ENCODE measurements around a stretch of chr4.

- PRO-cap = no peak
Observed at GRCh38 chr4:20589266-20589753, 110.9 kb upstream of the PACRGL start.

DNA sequence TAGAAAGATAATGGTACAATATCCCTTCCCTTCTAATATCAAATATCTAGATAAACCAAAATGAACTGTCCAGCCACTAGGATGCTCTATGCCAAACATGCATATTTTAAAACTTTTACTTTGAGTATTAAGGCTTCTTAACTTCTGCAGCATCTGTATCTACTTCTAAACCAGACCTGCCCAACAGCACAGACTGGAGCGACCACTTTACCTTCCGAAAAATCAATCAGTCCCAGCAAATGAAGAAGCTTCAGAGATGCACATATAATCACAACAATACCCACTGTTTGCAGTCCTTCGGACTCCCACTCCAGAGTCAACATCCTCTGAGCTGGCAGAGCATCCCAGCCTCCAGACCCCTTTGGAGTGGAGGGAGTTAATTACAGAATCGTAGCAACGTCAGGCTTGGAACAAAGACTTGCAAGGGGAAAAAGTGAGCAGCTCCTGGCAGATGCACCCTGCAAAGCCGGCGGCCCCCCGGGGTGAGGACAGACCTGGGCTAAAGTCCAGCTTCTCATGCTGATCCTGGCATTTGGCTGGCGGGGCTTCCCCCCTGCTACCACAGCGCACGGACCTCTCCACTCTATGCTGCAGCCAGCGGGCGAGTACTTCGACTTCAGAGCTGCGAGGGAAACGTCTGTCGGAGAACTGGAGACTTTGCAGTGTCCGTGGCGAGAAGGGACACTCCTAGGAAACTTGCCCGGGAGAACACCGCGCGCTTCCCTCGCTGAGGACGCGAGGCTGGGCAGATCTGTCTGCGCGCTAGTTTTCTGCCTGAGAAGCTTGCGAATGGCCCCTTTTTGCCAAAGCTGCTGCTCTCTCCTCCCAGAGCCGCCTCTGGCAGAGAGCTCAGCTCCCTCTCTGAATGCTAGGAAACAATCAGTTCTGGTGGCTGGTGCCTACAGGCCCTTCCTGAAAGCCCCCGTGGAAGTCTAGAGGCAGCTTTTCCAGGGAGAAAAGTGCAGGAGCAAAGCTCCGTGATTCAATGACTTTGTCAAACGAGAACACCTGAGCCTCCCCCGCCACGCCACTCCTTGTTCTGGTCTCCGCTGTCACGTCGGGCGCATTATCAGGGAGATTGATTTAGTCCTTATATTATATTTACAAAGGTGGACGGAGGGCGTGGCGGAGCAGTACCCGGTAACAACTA lies 283.7 kb downstream of the PACRGL start:
- PRO-cap = bidirectional peak, plus-strand start at position 619 of the sequence, minus-strand start at position 310 of the sequence

GRCh38 chr4:21089918-21090614 lies 389.8 kb downstream of the PACRGL start:
- PRO-cap = no peak

- PRO-cap = no peak
Observed at GRCh38 chr4:21121956-21122395, 421.7 kb downstream of the PACRGL start.

DNA sequence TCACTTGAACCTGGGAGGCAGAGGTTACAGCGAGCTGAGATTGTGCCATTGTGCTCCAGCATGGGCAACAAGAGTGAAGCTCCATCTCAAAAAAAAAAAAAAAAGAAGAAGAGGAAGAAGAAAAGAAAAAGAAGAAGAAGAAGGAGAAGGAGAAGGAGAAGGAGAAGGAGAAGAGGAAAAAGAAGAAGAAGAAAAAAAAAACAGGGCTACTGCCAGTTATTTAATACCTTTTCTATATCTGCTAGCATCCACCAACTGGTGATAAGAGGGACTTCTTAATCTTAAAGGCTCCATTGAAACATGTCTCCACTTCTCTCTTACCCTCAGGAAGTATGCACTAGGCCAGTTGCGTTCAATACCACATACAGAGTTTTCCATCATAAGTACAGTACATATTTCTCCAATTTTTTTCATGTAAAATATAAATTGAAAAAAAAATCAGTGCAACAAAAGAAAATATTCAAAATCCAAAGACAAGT lies 228.7 kb downstream of the KCNIP4 start:
- PRO-cap = no peak

- PRO-cap = no peak
Observed at GRCh38 chr4:22237852-22238635, 277.8 kb downstream of the ADGRA3 start.

DNA sequence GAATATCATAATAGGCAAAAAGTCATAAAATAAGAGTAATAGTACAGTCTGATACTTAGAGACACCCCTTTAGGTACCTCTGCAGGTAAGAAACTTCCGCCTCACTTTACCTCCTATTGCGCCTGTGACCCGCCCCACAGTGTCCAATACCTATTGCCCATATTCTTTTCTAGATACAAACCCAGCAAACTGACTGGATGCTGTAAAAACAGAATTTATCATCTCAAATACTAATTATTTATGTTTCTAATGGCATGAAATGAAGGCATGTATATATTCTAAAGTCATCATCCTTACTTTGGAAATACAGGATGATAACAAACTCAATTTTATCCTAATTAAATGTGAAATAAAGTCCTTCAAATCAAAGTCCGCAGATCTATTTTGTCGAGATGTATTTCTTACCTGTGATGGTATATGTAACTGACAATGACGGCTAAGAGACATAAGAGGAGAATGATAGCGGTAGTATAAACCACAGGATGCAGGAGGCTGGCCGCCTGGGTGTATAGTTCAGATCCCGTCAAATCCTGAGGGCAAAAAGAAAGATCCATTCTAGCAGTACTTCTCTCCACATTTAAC lies 113.5 kb downstream of the ADGRA3 start:
- PRO-cap = no peak

DNA sequence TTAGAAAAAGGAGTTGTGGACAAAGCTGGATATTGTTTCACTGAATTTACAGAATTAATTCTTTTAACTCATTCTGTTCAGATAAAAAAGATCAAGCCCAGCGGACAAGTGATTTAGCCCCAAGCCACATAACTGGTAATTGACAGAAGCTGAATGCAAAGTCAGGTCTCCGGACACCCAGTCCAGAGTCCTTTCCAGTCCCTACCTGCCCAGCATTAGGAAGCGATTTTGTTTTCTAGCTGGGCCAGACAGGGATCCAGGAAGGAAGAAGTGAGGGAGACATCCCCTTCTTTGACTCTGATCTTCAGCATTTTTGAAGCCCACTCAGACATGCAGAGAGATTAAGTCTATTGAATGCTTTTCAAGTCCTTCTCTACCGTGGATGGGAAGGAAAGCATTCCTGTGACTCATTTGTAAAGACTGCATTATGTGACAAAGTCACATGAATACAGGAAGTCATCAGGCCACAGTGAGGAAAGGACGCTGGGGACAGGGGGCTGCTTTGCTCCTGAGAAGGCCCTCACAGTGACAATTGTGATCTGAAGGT lies 109.3 kb upstream of the ADGRA3 start:
- PRO-cap = no peak

DNA sequence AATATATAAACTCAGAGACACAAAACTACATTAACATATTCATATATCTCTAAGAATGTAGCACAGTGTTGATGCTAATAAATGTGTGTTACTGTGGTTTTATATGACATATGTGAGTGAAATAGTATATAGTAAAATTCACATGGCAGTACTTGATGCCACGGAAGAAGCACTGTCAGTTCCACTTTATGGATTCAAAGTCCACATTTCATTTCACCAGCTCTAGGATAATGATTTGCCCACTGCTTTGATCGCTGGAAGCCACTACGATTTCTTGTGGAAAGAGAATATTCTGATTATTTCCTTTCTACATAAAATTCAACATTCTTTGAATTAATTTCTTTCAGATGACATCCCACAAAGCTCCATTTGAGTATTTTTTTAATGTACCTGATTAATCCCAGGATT lies 358.1 kb upstream of the ADGRA3 start:
- PRO-cap = no peak

DNA sequence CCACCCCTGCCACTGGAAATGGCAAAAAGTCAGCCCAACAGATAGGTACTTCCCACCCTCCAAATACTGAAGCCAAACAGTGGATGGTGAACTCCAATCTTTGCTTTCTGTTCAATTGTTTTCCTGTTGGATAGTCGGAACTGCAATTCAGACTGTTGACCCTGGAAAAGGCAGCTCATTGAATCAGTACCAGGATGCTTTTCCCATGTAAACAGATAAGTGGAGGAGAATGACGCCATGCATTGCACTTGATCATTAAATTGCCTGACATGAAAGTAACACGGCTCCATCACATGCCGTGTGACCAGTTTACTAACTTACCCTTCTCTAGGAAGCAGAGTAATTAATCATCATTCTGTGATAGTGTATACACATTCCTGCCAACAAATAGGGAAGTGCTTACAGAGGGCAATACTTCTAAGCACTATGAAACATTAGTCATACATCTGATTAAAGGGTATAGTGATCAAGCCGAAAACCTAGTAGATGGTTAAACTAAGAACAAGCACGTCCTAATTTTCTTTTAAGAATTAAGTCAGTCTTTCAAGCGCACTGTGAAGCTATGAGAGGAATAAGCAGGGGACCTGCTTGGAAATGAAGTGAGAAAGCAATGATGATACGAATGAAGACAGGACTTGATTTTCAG lies 101.3 kb downstream of the PPARGC1A start:
- PRO-cap = no peak

GRCh38 chr4:23880395-23881481 lies 9.1 kb downstream of the PPARGC1A start:
- PRO-cap = no peak

- PRO-cap = no peak
Observed at GRCh38 chr4:23882031-23882539, 7.8 kb downstream of the PPARGC1A start.

DNA sequence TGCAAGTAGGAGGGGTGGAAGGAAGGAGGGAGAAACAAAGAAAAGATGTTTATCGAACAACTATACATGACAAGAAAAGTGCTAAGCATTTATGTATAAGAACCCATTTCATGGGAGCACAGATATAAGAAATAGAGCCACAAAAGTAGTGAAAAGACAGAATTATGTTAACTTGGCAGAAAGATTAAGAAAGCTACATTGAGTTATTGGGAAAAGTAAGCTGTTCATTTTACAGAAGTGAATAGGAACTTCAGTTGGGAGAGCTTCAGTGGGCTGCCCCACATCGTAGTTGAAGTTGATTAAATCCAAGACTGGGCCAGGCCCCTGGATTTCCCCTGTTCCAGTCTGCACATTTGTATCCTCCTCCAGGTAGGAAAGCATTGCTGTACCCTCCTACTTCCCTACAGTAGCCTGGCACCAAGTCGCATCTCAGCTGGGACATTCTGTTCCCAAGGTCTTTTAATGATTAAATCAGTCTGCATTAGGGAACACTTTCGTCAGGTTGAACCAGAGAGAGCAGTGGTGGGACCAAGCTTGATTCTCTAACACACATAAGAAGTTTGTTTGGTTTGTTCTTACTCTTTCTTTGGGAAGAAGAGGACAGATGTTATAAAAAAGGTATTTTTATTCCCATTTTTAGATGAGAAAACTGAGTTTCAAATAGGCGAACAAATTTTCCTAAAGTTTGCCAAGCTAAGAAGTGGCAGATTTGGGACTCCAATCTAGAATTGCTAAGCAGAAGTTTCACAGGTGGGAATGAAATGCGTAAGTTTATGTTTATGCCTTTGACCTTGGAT lies 165.8 kb upstream of the PPARGC1A start:
- PRO-cap = no peak

- PRO-cap = no peak
Observed at GRCh38 chr4:24230731-24231362, 341.0 kb upstream of the PPARGC1A start.

- PRO-cap = no peak
Observed at GRCh38 chr4:25802134-25802525, 60.7 kb downstream of the SEL1L3 start.

- PRO-cap = bidirectional peak, plus-strand start at chr4:25861127, minus-strand start at chr4:25861019
Observed at GRCh38 chr4:25860528-25861309, 2.1 kb downstream of the SEL1L3 start.

GRCh38 chr4:25865185-25866000 lies 2.6 kb upstream of the SEL1L3 start:
- PRO-cap = no peak

DNA sequence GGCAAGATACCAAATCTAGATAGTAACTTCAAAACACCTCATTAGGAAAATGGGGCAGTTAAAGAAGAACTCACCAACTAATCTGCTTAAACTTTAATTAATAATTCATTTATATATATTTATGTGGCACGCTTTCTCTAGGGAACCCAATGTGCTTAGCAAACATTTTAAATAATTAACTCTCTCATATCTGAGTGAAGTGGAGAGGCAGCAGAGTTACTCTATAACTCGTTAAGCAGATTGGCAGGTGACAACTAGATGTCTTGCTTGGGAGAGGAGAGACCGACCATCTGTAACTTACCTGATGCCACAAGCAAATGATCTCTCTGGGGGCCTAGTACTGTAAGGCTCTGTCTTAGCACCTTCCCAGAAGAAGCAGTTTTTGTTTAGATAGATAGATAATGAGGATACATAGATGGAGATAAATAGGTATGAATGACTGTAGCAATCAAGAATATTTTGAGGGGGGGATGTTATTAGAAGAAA lies 11.8 kb upstream of the SEL1L3 start:
- PRO-cap = no peak

DNA sequence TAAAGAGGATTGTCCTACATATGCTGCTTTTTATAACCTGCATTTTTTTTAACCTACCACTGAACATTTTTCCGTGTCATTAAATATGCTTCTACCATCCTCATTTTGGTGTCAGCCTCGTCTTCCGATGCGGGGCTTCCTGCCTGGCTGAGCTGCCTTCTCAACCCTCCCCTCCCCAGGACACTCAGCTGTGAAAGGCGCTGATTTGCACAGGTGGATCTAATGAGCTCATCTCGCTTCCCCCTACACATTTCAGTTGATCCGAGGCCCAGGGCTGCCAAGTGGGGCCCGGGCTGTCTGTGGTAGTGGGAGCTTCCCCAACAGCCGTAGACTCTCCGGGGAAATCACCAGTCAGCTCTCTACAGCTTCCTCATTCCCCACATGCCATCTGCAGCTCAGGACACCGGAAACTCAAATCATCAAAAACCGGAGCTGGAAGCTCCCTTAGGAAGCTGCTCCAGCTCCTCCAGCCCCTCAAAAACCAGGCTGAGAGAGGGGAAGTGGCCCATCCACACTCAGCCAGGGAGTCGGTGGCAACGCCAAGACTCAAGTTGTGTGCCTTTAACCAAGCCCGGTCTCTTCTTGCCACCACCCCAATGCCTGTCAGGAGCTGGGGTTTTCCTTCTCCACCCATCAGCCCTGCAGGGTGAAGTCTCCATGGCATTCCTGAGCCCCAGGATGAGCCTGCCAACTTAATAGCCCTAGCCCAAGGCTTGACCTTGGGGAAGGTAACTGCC lies 56.3 kb downstream of the SMIM20 start:
- PRO-cap = no peak

GRCh38 chr4:26074413-26074783 lies 160.4 kb downstream of the SMIM20 start:
- PRO-cap = bidirectional peak, plus-strand start at chr4:26074888, minus-strand start at chr4:26074678

All from vermiform appendix (tissue), 1 donor.